Left common carotid artery plus branches (tissue), 1 donor: ENCODE measurements around the gene THOC1.

DNA sequence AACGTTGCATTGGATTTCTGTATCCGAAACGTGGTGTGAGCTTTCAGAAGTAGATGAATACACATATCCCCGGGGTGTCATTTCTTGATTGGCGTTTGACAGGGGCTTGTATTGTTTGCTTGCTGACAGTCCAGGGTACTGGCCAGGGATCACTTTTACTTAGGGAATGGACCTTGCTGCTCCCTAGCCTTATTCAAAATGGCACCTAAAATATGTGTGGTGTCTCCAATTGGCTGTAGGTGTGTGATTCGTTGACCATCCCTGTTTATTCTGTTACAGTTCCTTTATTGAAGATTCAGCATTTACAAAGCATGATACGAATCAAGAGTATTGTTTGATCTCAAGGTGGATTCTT, 901 bp downstream of the USP14 start:
- PRO-cap = no peak

GRCh38 chr18:194825-196071, 36.9 kb downstream of the USP14 start:
- PRO-cap = no peak

DNA sequence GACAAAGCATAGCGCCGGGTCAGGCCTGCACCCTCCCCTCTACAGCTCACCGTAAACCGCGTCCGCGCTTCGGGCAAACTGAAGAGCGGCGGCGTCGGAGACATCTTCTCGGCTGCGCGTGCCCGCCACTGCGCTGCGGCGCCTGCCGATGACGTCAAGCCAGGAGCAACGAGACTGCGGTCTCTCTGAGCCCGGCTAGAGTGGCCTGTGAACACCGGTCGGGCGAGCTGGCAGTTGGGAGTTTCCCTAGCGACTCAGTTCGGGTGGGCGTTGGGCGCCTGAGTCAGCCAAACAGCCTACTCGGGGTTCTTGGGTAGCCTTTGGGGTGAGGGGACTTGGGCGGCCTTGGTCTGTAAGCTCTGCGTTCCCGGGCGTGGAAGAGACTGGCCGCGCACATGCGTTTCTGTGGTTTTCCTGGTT, at the start of gene THOC1:
Gene THOC1 (minus strand): TSS at position 132 of the 420 bp plus-strand sequence.
- PRO-cap = bidirectional peak, plus-strand start at position 257 of the sequence, minus-strand start at position 130 of the sequence

- PRO-cap = no peak
These were observed 65.2 kb upstream of the THOC1 start for GRCh38 chr18:332884-333617.

- PRO-cap = no peak
These were observed 46.4 kb downstream of the COLEC12 start for GRCh38 chr18:453852-454667.

DNA sequence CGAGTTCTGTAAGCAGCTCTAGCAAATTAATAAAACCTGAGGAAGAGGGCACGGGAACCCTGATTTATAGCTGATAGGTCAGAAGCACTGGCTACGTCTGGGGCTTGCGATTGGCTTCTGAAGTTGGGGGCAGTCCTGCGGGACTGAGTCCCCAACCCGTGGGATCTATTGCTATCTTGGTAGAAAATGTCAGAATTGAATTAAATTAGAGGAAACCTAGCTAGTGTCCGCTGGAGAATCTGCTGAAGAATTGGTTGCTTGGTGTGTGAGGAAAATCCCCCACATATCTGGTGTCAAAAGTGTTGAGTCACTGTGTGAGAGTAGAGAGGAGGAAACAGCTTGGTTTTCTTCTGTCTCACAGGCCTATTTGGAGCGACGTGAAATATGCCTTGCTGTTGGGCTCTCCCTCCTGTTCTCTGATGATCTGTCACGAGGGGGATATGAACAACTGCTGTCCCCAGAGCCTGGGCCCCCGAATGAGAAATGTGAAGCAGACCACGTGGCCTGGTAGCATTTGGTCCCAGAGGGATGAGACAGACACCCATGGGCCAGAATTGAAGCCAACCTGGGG, 18.4 kb upstream of the COLEC12 start:
- PRO-cap = no peak

- PRO-cap = no peak
These were observed 23.9 kb downstream of the TYMS start for GRCh38 chr18:681301-681847.

GRCh38 chr18:688227-688952, 24.0 kb downstream of the ENOSF1 start:
- PRO-cap = no peak

GRCh38 chr18:976193-977318, 71.9 kb downstream of the ADCYAP1 start:
- PRO-cap = no peak

- PRO-cap = no peak
These were observed 537 bp upstream of the SMCHD1 start for GRCh38 chr18:2654905-2655472.

DNA sequence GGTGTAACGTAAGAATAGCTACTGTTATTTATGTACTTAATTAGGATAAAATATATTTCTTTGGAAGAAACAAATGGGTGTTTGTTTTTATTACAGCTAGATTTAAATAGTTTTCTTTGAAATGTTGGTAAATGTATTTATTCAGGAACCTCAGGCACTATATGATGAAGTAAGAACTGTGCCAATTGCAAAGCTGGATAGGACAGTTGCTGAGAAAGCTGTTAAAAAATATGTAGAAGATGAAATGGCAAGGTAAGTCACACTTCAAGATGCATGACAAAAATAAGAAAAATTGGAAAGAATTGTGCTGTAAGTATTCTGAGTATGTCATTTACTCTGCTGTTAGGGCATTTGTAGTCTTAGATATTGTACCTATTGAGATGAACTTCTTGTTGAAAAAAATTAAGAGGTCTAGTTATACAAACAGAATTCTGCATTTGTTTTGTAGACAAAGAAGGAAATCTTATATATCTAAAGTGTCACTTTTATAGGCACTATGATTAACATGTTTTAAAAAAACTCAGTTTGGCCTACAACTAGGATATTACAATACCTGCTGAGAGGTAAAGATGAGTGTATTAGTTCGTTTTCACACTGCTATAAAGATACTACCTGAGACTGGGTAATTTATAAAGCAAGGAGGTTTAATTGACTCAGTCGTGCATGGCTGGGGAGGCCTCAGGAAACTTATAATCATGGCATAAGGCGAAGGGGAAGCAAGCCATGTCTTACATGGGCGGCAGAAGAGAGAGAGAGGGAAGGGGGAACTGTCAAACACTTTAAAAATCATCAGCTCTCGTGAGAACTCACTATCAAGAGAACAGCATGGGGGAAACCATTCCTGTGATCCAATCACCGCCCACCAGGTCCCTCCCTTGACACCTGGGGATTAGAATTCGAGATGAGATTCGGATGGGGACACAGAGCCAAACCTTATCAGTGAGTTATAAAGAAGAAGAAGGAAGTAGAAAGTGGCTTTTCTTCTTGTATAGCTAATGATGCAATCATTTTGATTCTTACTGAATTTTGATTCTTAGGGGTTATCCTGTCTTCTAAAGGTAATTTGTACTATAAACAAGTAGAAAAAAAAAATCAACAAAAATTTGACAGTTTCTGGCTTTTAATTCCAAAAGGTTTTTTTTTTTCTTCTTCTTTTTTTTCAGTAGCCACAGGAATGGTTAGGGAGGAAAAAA, 51.1 kb downstream of the SMCHD1 start:
- PRO-cap = no peak

- PRO-cap = no peak
These were observed 81.0 kb downstream of the SMCHD1 start for GRCh38 chr18:2736399-2737044.

DNA sequence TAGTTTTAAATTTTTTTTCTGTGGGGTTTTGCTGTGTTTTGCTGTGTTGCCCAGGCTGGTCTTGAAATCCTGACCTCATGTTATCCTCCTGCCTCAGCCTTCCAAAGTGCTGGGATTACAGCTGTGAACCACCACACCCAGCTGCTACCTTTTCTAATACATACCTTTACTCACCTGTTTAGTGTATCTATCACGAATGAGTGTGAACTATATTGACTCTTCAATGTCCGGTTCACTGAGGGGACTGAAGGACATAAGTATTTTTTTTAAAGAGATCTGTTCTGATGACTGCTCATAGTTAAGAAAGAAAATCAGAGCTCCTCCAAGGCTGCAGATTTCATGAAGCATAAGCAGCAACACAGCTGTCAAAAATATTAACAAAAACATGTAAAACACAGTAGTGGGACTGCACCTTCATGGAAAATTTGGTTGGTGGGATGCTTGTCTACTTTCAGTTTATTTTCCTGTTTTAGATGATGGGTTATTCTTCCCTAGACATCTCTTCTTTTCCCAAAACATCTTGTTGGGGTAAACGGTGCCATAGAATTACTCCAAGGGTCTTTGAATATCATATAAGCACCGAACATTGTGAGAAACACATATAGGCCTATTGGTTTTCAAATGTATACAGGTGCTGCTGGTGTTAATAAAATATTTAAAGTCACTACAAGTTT, 84.0 kb upstream of the EMILIN2 start:
- PRO-cap = no peak

- PRO-cap = no peak
These were observed 65.3 kb upstream of the EMILIN2 start for GRCh38 chr18:2781346-2782153.

DNA sequence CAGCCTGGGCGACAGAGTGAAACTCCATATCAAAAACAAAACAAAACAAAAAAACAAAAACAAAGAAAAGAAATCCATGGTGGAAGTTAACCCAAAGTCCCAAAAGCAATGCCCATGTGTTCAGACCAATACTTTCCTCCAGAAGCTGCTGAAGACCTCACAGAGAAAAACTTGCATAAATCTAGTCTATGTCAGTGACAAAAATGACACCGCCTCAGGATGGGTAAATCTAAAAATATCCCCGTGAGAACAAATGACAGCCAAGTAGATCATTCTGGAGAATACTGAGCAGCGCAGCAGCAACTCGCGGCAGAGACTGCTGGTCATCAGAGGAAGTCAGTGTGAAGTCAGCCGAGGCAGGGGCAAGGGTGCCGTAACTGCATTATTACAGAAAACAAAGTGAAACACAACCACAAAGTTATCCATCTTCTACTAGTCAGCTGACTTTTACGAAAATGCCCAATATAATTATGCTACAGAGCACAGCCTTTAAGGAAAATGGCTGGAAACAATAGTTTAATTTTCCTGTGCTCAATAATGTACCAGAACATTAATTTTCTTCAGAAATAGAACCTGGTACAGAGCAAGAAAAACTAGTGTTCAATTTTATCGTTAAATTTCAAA, 40.8 kb downstream of the LPIN2 start:
- PRO-cap = no peak

DNA sequence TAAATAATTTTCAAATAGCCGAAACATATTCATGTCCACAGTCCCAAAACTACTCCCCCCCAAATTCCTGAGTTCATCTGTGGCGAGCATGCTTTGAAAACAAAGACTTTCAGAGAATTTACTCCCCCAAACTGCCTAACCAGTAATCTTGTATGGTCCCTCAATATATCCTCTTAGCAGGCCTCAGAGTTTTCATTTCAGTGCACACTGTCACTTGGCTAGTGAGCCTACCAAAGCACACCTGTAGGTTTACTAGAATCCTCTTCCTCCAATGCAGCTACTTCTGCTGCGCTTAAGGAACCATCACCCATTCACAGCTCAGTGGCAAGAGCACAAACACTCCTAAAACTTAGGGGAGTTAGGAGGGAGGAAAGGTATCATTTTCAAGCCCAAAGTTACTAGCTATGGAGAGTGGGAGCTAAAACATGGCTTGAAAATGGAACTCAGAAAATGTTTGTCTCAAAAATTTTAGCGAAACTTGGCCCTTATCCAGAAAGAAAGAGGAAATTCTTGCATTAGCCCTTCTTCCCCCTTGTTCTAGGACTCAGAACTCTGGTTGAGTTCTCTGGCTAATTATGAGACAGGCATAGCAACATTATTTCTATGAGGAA, 33.2 kb downstream of the LPIN2 start:
- PRO-cap = no peak

DNA sequence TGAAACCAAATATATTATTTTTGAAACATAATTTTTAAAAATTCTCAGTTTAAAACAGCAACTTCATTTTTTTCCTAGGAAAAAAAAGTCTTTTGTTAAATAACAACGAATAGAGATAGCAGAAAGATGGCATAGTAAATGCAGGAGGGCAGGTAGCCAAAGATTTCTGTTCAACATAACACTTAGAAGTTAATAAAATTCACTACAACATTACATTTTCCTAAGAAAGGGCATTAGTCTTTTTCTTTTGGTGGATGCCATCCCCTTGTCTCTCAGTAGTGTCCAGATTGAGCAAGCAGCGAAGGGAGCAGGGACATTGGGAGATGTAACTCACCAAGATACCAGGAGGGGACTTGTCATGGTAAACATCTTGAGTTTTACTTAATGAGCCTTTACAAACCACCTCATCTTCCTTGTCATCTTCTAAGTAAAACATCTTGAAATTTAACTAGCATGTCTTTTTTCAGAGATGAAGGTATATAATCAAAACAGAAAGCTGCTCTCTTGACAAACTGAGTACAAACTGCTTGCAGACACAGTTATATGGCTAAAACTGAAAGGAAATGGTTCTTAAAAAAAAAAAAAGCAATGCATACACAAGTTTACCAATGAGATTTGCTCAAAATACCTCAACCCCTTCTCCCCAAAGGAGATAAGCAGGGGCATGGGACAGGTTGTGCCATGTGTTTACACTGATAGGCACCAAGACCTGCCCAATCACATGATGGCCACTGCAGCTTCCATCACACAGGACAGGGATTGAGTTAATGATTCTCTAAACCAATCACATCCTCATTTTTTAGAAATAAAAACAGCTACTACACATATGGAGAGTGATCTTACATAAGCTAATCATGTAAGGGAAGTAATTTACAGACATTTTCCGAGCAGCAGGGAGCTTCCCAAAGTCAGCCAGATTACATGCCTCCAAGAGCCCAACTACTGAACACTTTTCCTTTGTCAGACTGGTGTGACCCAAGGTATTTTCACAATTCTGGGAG, 30.3 kb downstream of the LPIN2 start:
- PRO-cap = no peak

DNA sequence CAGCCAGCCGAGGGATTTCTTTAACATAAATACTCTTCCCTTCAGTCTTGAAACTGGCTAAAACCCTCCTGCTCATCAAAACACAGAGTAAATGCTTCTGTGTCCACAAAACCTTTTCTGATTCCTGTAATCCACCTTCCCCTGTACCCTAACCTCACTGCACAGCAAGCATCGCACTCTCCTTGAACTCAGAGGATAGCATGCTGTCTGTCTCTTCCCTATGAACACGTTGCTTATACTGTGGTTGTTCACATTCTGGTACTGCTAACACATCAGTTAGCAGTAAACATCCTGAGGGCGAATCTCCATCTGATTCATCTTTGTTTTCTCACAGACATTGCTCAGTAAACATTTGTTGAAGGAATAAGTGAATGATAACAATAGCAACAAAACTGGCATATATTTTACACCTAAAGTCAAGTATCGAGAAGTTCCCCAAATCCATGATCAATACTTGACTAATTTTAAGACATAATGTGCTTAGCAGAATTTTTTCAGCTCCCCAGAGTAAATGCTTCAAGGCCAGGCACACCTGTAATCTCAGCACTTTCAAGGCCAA, 45.5 kb upstream of the LPIN2 start:
- PRO-cap = no peak

DNA sequence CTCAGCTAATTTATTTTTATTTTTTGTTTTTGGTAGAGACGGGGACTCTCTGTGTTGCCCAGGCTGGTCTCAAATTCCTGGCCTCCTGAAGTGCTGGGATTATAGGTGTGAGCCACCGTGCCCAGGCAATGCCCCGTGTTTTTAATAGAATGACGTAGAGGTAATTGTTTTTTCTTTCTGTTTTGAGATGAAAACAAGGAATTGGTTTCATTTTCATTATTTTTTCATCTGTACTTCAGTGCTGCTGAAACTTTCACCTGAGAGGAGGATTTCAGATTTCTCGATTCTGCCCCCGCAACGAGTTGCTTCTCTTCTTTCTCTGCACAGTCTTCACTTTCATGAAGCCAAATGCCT, 48.2 kb upstream of the LPIN2 start:
- PRO-cap = no peak

- PRO-cap = no peak
These were observed 49.6 kb upstream of the LPIN2 start for GRCh38 chr18:3062474-3062916.